A172 (cell line): ENCODE measurements around the gene CYTH4.

DNA sequence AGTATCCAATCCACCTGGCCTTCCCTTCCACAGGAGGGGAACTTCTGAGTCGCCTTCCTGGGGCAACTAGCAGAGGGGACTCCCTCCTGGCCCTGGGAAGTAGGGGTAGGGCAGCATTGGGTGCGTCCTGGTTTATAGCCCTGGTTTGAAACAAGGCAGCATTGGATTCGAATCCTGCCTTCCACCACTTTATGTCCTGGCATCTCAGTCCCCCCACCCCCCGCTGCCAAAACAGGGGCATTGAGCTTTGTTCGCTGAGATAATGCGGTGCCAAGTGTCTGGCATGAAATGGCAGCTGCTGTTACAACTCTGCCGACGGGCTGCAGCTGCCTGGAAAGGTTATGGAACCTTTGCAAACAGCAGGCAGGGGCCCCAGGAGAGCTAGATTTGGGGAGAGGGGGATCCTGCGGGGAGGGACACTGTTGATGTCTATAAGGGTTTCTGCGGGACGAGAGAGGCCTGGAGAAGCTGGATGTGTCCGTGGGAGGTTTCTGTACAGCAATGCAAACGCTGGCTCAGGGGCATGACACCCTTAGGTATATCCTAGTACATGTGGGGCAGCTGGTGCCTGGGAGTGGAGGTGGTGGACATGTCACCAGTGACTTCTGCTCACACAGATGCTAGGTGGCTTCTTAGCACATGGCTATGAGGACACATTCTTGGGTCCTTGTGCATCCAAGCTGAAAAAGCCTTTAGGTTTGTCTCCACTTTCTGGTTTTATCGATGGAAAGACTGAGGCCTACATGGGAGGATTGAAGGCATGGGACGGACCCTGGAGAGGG lies 1.8 kb downstream of the TST start:
- RAMPAGE, long total RNA, result no peak

DNA sequence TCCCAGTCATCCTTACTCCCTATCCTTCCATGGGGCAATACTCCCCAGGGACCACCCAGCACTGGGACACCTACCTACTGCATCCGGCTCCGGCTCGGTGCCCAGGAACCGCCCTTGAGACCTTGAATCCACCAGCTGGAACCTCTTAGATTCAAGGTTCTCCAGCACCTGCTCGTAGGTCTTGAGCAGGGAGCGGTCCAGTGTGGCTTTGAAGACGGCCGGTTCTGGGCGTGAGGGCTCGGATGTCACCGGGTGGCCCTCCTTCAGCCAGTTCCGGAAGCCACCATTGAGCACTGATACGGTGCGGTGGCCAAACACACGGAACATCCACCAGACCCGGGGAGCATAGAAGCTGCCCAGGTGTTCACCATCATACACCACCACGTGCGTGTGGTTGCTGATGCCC lies 1.2 kb downstream of the TST start:
- RAMPAGE, long total RNA, result no peak

DNA sequence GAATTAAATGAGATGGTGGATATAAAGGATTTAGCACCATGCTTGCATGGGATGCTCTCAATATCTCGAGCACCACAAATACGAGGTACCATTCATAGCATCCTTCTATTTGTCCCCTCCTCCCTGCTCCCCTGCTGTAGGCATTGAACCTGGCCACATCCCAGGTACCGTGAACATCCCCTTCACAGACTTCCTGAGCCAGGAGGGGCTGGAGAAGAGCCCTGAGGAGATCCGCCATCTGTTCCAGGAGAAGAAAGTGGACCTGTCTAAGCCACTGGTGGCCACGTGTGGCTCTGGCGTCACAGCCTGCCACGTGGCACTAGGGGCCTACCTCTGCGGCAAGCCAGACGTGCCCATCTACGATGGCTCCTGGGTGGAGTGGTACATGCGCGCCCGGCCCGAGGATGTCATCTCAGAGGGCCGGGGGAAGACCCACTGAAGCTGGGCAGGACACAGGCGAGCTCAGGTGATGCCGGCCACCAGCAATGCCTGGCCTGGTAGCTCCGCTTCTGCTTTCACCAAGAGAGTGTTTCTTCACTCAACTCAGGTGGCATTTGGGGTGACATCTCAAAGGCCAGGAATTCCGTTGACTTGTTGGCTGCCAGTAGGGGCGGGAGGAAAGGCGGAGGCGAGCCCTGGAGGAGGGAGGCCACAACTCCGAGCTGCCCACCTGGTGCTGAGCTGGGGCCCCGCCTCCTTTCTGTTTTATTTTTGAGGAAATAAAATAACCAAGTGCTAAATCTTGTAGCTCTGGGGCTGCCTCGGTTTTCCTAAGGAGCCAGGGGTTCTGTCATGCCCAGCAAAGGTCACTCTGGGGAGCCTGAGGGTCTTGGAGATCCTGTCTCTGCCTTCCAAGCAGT lies 9.8 kb downstream of the MPST start:
- RAMPAGE, long total RNA, result no peak

DNA sequence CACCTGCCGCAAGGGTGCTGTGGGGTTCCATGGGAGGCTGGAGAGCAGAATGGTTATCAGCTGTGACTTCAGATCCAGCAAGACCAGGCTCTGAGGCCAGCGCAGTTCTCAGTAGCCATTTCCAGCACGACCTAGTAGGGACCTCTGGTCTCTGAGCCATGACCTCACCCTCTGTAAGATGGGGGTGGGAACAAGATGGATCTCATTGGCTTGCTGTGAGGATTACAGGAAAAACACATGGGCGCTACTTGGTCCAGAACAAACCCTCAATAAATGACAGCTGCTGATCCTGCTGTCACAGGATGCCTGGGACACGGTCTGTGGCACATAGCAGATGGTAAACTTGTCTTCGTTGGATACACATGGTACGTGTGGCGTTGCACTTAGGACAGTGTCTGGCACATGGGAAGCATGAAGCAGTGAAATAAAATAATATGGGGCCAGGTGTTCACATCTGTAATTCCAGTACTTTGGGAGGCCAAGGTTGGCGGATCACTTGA lies 4.6 kb upstream of the KCTD17 start:
- RAMPAGE, long total RNA, result no peak

DNA sequence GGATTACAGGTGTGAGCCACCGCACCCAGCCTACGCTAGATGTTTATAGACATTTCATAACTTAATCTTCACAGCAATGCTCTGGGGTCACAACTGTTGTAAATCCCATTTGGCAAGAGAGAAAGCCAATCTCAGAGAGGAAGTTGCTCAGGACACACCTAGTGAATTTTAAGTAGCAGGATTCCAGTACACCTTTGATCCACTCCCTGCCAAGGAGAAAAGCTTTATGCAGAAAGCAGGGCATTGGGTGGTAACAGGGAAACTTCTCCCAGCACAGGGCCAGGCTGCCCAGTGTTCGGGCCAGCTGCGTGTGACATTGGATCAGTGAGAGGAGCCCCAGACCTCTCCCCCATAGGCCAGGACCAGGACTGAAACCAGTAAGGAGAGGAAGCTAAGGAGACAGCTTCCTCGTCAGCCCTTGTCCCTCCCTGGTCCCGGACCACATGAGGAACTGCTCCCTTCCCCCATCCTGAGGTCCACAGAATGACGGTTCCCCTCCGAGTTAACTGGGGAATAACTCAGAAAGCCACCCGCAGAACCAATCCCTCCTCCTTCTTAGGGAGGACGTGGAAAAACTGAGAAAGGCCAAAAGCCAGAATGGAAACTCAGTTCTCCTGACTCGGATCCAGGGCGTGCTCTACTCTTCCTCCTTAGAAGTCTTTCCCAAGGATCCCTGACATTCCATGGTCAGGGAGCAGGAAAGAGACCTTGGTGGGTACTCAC lies 1.0 kb upstream of the KCTD17 start:
- RAMPAGE, long total RNA, result no peak

DNA sequence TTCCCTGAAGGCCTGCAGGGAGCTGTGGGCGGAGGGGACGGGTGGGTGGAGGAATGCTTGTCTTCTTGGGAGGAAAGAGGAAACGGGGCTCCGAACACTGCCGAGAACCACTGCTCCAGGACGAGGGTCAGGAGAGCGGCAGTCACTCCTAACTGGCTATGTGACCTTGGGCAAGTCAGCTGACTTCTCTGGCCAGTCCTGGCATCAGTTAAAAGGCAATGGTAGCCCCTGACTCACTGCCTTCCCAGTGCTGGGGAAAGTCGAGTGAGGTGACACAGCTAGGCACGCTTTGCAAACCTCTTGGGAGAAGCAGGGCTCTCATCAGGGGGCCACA lies 16.5 kb downstream of the IL2RB start:
- RAMPAGE, long total RNA, result no peak

DNA sequence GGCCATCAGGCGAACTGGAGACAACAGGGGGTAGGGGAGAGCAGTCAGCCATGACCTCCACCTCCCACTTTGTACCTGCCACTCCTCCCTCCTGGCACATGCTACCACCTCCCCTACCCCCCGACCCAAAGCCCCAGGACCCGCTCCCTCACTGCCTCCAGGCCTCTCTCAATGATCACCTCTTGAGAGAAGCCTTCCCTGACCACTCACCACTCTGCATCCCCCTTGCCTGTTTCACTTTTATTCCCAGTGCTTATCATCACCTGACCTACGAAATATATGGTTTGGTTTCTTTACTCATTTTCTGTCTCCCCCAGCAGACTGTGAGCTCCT lies 12.0 kb downstream of the IL2RB start:
- RAMPAGE, long total RNA, result no peak

DNA sequence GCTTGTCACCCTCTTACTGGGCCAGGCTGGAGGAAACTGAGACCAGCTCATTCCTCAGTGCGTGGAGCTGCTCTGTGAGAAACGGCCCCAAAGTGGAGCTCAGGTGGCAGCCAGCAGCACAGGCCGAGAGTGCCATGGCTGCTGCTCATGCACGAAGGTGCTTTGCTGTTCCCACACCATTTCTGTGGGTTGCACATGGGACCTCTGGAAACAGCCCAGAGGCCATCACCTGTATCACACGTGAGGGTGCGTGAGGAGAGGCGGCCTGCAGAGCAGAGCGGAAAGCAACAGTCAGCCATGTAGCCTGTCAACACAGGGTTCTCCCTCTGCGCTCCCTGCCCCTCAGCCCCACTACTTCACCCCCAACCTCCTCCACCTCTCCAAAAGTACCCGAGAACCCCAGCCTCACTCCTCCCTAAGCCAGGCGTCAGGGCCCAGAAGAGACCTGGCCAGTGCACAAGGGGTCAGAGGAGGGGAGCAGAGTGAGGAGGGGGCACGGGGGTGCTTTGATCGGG lies 14.2 kb upstream of the IL2RB start:
- RAMPAGE, long total RNA, result no peak

DNA sequence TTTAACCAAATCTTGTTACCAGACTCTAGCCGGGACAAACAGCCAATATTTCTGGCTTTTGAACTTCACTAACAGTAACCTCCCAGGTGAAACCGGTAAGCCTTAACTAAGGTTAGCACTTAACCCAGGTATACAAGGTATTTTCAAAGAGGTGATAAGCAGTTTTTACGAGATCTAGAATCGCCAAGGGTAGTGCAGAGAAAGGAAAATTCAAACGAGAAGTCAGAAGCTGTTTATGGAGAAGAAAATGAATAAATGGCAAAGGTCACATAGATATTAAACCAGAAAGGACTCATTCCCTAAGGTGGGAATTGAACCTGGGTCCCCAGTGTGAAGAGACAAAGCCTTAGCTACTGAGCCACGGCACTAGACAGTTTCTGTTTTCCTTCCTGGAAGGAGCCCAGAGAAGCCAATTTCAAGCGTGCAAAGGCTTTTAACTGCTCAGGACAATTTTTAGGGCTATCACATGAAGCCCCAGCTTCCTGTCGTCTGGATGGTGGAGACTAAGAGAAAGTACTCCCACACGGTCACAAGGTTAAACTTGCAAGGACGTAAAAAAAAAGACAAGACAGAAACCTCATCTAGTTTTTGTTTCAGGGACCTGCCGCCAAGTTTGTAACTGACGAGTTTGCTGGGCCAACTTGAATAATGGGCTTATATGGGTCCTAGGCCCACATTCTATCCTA lies 5.7 kb upstream of the C1QTNF6 start:
- RAMPAGE, long total RNA, result no peak

DNA sequence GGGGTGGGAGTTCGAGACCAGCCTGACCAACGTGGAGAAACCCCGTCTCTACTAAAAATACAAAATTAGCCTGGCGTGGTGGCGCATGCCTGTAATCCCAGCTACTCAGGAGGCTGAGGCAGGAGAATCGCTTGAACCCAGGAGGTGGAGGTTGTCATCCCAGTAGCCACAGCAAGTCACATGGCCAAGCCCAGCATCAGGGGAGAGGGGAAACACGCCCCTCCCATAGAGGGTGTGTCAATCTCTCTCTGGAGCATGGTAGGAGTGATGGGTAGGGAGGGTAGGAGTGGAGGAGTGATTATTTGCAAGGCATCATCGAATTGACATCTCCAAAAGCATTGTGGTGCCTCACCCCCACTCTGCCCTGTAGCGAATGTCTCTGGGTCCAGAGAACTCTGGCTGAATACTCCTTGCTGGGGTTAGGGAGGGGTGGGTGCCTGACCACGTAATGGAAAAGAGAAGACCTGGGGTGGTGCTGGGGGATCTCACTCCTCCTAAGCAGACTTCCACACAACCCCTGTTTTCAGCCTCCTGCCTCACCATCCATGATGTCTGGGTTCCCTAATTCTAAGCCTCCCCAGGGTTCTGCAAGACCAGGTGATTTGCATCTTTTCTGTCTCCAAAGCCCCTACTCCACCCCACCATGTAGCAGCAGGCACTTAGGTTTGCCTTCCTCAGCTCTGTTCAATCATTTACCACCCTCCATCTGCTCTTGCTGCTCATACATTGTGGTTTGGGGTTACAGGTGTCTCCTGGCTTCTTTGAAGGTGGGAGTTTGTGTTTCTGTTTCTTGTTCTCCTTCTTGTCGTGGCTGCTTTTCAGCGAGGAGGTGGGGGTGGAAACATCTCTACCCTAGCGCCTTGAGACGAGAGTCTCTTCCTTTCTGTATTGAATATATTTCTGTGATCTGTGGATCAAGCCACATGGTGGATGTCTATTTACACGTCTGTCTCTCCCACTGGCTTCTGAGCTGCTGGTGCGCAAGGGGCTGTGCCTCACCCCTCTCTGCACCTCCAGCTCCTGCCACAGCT lies 6.4 kb upstream of the SSTR3 start:
- RAMPAGE, long total RNA, result no peak

DNA sequence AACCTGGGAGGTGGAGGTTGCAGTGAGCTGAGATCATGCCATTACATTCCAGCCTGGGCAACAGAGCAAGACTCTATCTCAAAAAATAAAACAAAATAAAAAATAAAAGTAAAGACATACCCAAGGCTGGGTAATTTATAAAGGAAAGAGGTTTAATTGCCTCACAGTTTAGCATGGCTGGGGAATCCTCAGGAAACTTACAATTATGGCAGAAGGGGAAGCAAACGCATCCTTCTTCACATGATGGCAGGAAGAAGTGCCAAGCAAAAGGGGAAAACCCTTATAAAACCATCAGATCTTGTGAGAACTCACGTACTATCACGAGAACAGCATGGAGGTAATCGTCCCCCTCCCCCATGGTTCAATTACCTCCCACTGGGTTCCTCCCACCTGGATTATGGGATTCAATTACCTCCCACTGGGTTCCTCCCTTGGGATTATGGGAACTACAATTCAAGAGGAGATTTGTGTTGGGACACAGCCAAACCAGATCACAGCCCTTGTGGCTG lies 8.2 kb upstream of the SSTR3 start:
- RAMPAGE, long total RNA, result no peak

- RAMPAGE, long total RNA, result no peak
These were observed 14.8 kb downstream of the RAC2 start for GRCh38 chr22:37229151-37229818.

DNA sequence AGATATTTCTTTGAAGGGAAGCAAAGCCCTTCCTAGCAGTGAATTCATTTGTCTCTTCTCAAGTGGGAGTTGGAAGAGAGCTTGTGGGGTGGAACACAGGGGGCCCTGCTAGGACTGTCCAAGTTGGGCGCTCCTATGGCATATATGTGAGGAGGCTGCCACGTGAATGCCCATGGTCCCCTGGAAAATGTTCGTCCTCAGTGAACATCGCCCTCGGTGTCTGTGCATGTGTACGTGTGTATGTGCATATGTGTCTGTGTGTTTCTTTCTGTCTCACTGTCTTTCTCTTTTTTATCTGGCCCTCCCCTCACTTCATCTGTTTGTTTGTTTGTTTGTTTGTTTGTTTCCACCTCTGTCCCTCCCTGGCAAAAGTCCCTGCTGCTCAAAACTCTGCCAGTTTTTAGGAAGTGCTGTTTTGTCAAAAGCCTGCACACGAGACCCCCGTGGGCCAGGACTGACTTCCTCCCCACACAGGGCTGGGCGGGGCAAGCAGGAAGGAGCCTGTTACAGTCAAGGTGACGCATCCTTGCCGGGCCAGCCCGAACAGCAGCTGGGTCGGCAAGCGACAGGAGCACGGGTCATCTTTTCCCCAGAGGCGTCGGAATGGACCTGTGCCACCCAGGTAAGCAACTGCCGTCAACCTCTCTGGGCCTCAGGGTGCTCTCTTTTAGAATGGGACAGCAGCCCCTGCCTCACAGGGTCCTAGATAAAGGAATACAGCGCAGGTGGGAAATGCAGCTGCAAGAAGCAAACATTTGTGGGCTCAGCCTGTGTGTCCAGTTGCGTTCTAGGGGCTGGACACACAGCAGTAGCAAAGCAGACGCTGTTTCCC lies at the start of gene CYTH4:
CYTH4 (plus strand) TSS at position 542 of the 832 bp plus-strand sequence.
- RAMPAGE, long total RNA, result no peak

DNA sequence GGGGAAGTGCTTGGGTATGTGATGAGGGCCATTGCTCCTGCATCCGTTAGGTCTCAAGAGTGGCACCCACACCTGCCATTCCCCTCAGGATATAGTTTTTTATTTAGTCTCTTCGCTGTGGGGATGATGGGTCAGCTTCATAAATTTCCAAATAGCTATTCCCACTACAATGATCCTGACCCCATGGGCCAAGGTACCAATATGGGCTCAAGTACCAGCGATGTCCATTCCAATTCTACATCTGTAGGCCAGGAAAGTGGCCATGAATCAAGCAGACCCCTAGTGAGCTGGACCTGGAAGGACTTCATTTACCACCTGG lies 7.5 kb downstream of the CYTH4 start:
- RAMPAGE, long total RNA, result no peak

DNA sequence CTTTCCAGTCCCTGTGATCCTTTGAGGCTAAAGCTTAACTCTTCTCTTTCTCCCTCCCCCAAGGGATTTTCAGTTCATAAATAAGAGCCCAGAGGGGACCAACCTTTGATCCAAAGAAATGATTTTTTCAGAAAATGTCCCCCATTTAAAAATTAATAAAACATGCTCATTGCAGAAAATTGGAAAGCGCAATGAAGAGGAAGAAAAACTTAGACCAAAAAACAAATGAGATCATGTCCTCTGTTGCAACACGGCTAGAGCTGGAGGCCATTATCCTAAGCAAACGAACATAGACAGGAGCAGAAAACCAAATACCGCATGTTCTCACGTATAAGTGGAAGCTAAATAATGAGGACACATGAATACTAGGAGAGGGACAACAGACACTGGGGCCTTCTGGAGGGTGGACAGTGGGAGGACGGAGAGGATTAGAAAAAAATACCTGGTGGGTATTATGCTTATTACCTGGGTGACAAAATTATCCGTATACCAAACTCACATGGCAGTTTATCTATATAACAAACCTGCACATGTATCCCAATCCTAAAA lies 39.0 kb downstream of the CYTH4 start:
- RAMPAGE, long total RNA, result no peak

DNA sequence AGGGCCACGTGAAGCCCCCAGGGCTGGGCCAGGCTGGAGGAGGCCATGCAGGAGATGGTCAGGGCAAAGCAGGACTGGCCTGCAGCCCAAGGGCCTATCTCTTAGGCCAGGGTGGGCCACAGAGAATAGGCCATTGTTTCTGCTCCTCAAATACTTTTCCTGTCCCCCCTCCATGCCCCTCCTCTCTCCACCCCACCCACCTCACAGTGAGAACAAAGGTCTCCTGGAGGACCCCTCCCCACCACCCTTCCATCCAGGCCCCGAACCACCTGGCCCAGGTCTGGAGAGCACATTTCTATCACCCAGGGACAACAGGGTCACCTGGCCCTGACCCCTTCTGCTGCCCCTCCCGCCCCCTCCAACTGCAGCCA lies 8.2 kb upstream of the CDC42EP1 start:
- RAMPAGE, long total RNA, result no peak

- RAMPAGE, long total RNA, result no peak
These were observed 7.8 kb upstream of the CDC42EP1 start for GRCh38 chr22:37552465-37552898.

DNA sequence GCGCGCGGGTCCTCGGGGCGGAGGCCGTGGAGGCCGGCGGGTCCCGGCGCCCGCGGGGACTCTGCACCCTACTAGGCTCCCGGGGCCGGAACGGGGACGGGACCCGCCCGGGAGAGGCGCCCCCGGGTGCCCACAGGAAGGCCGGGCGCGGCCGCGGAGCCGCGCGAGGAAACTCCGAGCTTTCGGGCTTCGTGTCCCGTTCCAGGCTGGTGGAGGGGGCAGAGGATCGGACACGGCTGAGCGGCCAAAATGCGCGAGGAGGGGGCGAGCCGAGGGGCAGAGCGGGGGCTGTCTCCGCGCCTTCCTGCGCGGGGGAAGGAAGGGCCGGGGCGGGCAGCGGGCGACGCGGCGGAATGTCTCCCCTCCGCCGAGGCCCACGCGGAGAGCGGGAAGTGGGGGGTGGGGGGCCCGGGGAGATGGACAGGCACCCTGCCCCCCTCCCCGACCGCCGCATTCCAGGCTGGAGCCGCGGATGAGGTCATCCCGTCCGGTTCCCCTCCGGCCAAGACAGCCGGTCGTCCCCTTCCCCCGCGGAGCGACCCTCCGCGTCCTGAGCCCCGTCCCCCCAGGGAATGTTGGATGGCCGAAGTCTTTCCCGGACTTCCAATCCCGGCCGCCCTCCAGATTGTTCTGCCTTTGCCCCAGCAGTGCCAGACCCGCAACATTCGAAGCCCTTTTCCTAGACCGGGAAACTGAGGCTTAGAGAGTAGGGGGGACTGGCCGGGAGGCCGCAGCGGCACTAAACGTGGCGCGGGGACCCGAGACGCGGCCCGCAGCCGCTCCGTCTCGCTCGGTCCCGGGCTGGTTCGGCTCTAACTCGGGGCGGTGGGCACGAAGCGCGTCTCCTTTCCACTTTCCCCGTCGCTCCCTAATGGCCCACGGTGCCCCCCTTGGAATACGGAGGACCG lies 575 bp downstream of the CDC42EP1 start:
- RAMPAGE, long total RNA, result no peak

DNA sequence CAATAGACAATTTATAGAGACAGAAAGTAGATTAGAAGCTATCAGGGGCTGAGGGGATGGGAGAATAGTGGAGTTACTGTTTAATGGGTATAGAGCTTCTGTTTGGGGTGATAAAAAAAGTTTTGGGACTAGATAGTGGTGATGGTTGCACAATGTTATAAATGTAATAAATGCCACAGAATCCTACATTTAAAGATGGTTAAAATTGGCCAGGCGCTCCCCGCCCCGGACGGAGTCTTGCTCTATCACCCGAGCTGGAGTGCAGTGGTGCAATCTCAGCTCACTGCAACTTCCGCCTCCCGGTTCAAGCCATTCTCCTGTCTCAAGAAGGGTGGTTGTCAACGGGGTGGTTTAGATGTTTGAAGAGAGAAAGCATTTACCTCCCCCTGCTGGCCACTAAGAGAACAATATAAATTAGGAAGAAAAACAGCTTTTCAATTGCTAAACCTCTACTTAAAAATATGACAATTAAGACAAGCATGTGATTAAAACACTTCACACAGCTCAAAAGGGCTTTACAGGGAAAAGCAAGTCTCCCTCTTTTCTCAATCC lies 12.5 kb upstream of the LGALS2 start:
- RAMPAGE, long total RNA, result no peak

GRCh38 chr22:37601260-37601591 lies 7.4 kb upstream of the GGA1 start:
- RAMPAGE, long total RNA, result no peak